Neural progenitor cell (in vitro differentiated cells): ENCODE data around the genes KRTAP1-1, KRTAP9-6, KRTAP9-7, KRT33B and KRT31.

- RAMPAGE, long total RNA, result no peak
Measured at GRCh38 chr17:41041263-41041755, at the start of gene KRTAP1-1. TSS of gene KRTAP1-1 (minus strand) at chr17:41041450.

DNA sequence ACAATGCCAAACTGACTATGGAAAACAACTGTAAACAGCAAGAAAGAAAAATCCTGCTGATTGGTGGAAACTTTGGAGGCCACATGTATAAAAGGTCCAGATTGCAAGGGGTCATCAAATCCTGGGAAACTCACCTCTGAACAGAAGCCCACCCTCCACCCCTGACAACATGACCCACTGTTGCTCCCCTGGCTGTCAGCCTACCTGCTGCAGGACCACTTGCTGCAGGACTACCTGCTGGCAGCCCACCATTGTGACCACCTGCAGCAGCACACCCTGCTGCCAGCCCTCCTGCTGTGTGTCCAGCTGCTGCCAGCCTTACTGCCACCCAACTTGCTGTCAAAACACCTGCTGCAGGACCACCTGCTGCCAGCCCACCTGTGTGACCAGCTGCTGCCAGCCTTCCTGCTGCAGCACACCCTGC lies at the start of gene KRTAP9-6:
TSS of gene KRTAP9-6 (plus strand) at position 170 of the 424 bp plus-strand sequence.
- RAMPAGE, long total RNA, result no peak

GRCh38 chr17:41275537-41275870 lies at the start of gene KRTAP9-7:
TSS of gene KRTAP9-7 (plus strand) at chr17:41275698.
- RAMPAGE, long total RNA, result no peak

DNA sequence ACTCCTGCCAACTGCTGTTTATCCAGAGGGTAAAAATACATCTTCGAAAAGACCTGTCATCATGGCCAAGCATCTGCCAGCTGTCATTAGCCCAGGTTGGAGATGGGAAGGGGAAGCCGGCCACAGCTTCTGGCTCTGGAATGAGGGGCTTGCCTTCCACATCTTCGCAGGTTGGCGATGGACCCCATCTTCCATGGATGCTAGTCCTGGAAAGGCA lies 266 bp upstream of the KRTAP17-1 start:
- RAMPAGE, long total RNA, result no peak

- RAMPAGE, long total RNA, result no peak
Measured at GRCh38 chr17:41338901-41339545, 11.6 kb downstream of the KRT33A start.

DNA sequence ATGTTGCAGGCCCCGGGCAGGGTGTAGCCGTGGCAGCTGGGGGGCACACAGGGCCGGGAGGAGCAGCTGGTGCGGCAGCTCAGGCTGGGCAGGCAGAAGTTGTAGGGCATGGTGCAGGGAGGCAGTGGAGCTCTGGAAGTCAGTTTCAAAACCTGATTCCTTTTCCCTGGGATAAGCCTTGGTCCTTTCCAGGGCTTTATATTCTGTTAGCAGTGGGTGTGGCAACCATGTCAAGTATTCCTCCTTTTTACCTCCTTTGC lies at the start of gene KRT33B:
TSS of gene KRT33B (minus strand) at position 173 of the 260 bp plus-strand sequence.
- RAMPAGE, long total RNA, result no peak

DNA sequence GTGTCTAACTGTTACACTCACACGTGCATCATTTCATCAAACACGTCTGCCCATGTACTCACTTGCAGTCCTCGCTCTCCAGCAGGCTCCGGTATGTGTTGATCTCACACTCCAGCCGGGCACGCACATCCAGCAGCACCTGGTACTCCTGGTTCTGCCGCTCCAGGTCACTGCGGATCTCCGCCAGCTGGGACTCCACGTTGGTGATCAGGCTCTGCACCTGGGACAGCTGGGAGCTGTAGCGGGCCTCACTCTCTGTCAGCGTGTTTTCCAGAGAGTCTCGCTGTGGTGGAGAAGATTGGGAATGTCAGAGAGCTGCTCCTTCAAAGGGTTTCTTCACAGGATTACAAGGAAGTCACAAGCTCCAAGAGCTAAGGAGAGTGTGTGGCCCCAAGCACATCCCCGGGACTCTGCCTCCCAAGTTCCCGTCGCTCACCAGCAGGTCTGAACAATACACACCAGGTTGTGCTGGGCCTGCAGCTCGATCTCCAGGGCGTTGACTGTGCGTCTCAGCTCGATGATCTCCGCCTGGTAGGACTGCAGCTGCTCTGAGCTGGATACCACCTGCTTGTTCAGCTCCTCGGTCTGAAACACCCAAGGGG lies 2.5 kb downstream of the KRT31 start:
- RAMPAGE, long total RNA, result no peak

- RAMPAGE, long total RNA, result no peak
Measured at GRCh38 chr17:41397004-41397780, at the start of gene KRT31. TSS of gene KRT31 (minus strand) at chr17:41397608.

DNA sequence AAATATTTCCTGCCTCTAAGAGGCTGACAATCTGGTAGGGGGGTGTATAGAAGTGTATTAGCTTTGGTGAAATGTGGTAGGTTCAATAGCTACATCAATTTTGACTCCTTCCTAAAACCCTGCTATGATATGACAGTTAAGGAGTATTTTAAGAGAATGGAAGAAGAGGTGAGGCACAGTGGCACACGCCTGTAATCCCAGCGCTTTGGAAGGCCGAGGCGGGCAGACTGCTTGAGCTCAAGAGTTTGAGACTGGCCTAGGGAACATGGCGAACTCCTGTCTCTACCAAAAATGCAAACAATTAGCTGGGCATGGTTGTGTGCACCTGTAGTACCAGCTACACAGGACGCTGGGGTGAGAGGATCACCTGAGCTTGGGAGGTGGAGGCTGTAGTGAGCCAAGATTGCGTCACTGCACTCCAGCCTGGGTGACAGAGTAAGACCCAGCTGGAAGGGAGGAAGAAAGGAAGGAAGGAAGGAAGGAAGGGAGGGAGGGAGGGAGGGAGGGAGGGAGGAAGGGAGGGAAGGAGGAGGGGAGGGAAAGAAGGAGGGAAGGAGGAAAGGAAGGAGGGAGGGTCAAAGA lies 4.7 kb upstream of the KRT19 start:
- RAMPAGE, long total RNA, result no peak

- RAMPAGE, long total RNA, result no peak
Measured at GRCh38 chr17:41538708-41539126, 10.6 kb upstream of the KRT19 start.

DNA sequence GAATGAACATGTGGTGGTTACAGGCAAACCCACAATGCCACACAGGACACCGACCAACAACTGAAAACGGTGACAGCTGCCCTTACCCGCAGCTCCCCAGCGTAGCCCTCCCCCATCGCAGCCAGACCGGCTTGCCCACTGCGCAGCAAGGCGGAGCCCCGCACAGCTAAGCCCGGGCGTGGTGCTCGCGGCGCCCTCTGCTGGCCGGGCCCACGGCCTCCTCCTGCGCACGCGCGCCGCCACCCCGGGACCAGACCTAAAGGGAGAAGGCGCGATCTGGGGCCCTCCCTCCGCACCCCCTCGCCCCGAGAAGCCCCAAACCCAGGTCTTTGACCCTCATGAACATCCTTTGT lies 22.8 kb upstream of the EIF1 start:
- RAMPAGE, long total RNA, result no peak

DNA sequence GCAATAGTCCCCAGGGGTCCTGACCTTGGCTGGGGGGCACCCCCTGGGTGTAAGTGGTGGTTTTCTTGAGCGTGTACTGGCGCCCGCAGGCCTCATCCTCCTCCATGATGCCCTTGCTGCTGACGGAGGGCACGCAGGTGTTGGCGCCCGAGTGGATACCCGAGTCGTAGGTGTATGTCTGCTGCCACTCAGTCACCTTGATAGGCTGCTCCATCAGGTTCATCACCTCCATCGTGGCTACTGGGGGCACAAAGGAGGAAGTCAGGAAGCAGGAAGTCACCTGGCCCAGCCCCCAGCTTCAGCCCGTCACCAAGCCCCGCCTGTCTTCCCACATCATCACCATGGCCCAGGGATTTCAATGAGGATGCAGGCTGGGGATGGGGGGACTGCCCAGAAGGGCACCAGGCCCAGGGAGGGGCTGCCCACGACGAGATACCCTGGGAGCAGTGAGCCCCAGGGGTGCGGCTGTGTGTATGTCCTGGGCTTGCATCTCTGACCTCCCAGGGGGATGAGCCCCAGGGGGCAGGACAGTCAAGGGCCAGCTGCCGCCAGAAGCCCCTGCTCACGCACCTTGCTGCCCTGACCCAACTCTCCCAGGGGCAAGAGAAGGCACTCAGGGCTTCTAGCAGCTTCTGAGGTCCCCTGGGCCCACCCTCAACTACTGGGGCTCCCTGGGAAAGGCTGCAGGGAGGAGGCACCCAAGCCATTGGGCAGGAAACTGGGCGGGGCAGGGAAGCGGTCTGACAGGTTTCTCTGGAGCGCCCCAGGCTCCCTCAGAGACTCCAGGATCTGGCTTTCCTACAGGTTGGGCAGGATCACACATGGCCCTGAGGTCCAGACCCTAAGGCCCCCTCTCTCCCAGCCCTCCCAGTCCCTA lies 14.7 kb downstream of the JUP start:
- RAMPAGE, long total RNA, result no peak

- RAMPAGE, long total RNA, result no peak
Measured at GRCh38 chr17:41793684-41793810, 7.0 kb upstream of the JUP start.

DNA sequence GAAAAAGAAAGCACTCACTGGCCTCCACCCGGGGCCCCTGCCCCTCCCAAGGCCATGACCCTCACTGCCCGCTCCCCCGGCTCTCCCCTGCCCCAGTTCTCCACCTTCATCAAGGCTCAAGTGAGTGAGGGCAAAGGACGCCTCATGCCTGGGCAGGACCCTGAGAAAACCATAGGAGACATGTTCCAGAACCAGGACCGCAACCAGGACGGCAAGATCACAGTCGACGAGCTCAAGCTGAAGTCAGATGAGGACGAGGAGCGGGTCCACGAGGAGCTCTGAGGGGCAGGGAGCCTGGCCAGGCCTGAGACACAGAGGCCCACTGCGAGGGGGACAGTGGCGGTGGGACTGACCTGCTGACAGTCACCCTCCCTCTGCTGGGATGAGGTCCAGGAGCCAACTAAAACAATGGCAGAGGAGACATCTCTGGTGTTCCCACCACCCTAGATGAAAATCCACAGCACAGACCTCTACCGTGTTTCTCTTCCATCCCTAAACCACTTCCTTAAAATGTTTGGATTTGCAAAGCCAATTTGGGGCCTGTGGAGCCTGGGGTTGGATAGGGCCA lies 9.4 kb downstream of the FKBP10 start:
- RAMPAGE, long total RNA, result no peak

DNA sequence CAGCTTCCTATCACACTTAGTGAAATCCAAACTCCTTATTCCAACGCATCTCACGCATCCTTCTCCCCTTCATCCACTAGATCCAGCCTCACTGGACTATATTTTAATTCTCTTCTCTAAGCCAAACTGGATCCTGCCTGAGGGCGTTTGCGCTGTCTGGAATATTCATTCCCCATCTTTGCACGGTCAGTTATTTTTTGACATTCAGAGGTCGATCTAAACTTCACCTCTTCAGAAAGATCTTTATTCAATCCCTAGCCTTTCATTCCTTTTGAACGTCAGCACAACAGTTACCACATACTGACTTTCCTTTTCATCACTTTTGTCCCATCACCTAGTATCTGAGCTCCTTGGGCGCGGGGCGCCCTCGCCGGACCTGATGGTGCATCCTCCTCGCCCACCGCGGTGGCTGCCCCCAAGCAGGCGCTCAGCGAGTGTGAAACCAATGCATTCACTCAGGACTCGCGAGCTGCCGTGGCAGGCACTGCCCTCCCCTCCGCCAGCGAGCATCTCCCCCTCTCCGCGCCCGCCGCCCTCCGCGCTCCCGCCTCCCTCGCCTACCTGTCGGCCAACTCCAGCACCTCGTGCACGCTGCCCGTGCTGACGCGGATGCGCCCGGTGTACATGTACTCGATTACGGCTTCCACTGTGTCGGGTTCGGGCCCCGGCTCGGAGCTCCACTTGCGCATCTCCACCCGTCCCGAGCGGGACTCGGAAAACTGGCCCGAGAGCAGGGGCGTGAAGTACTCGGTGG lies 781 bp downstream of the KLHL11 start:
- RAMPAGE, long total RNA, result no peak

- RAMPAGE, long total RNA, result no peak
Measured at GRCh38 chr17:41870363-41871078, 5.3 kb upstream of the KLHL11 start.

- RAMPAGE, long total RNA, result no peak
Measured at GRCh38 chr17:41885900-41886321, 20.7 kb upstream of the KLHL11 start.

DNA sequence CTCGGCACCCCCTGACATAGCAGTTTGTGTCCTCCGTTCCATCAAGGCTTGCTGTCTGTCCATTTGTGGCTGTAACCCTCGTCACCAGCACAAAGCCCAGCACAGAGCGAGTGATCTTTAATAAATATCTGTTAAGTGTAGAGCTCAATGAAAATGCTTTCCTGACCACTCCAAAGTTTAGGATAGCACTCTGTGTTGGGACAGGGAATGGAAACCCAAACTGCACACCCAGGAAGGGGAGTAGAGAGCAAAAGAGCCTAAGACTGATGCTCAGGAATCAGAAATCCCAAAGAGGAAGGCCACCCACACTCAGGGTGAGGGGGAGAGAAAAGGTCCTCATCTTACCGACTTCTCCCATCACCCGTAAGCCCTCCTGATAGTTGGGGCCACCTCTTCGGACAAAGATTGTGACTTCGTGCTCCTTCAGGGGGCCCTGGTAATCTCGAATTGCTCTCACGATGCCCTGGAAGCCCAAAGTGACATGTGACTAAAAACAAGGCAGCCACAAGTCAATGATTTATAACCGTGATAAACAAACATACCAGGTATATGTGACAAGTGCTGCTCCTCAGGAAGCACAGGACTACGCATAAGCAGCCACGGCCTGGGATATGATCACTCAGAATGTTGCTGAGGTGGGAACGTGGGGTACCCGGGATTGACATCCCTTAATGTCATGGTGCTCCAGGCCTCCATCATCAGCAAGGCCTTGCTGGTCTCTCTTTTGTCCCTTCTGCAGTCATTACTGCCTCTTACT lies 17.2 kb downstream of the ACLY start:
- RAMPAGE, long total RNA, result no peak

DNA sequence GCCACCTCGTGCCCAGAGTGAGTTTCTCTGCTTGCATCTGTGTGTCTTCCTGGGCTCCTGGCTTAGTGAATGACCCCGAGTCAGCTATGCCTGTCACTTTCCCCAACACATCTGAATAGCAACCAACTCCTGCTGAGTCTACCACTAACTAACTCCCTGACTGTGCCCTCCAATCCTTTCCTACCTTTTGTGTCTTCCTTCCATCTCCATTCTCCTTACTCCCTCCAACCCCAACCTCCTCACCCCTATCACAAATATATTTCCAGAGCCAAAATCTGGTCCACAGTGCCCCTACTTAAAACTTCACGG lies 11.6 kb downstream of the CNP start:
- RAMPAGE, long total RNA, result no peak

GRCh38 chr17:42076788-42077224 lies 21.5 kb downstream of the ZNF385C start:
- RAMPAGE, long total RNA, result no peak